Testis (tissue), 5 donors: ENCODE results near the gene DENR.

DNA sequence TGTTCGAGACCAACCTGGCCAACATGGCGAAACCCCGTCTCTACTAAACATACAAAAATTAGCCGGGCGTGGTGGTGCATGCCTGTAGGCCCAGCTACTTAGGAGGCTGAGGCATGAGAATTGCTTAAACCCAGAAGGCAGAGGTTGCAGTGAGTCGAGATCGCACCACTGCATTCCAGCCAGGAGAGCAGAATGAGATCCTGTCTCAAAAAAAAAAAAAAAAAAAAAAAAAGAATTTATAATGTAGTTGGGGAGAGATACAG lies 33.0 kb downstream of the CLIP1 start:
- PRO-cap, 3 experiments: no peak in any of the 3 experiments
- RAMPAGE, long total RNA, 2 experiments: no peak in any of the 2 experiments
- RRBS: no CpG with 5 or more reads among the region's 7 CpGs

- PRO-cap, 3 experiments: no peak in any of the 3 experiments
- RAMPAGE, long total RNA, 2 experiments: no peak in any of the 2 experiments
- RRBS: no CpG with 5 or more reads among the region's 9 CpGs
These were observed 28.7 kb downstream of the CLIP1 start for GRCh38 chr12:122393611-122394256.

DNA sequence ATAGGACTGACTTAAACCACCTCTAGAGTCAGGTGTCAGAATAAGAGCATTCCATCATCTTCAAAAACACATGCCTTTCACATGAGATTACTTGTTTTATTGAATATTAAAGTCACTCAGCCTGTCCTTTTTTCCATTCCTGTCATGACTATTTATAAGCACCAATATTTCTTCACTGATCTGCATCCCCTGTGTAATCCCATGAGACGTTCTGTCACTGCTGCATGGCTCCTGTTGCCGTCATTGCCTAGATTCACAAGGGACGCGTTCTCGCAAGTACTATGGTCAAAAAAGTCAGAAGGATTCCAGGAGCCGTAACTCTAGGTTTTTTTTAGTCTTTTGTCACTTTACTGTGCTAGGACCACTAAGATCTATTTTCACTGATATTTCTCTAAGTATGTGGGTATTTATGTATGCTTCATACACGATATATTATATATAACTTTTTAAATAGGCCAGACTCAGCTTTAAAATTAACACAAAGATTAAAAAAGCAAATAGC lies 17.4 kb downstream of the CLIP1 start:
- PRO-cap, 3 experiments: no peak in any of the 3 experiments
- RAMPAGE, long total RNA, 2 experiments: no peak in any of the 2 experiments
- RRBS: no CpG with 5 or more reads among the region's 7 CpGs

- PRO-cap, 3 experiments: no peak in any of the 3 experiments
- RAMPAGE, long total RNA, 2 experiments: no peak in any of the 2 experiments
- RRBS: no CpG with 5 or more reads among the region's 19 CpGs
These were observed 9.9 kb downstream of the RSRC2 start for GRCh38 chr12:122516627-122517487.

DNA sequence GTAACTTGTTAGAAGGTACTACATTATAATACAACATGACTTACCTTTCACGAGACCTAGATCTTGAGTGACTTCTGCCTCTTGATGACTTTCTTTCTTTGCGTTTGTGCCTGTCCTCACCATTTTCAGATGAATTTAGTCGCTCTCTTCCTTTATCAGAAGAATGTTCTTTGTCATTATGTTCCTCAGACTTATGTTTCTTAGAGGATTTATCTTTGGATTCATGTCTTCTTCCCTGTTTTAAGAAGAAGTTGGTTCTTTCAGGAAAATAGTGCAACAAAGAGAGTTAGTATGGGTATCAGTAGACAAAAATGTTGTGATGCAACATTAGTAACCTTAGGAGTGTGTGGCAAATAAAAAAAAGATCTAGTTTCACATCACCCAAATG lies 7.9 kb downstream of the RSRC2 start:
- PRO-cap, 3 experiments: no peak in any of the 3 experiments
- RAMPAGE, long total RNA, 2 experiments: no peak in any of the 2 experiments
- RRBS: no CpG with 5 or more reads among the region's 3 CpGs

- PRO-cap, 3 experiments: no peak in any of the 3 experiments
- RAMPAGE, long total RNA, 2 experiments: no peak in any of the 2 experiments
- RRBS: no CpG with 5 or more reads among the region's 6 CpGs
These were observed 21.4 kb downstream of the HCAR2 start for GRCh38 chr12:122681734-122682237.

GRCh38 chr12:122720900-122721537 lies 4.4 kb upstream of the HCAR3 start:
- PRO-cap, 3 experiments: no peak in any of the 3 experiments
- RAMPAGE, long total RNA, 2 experiments: no peak in any of the 2 experiments
- RRBS: no CpG with 5 or more reads among the region's 14 CpGs

GRCh38 chr12:122727750-122728521 lies 2.7 kb downstream of the HCAR1 start:
- PRO-cap, 3 experiments: no peak in any of the 3 experiments
- RAMPAGE, long total RNA, 2 experiments: no peak in any of the 2 experiments
- RRBS: no CpG with 5 or more reads among the region's 7 CpGs

- PRO-cap, 3 experiments: peak in 3 of 3 experiments; most common plus-strand start chr12:122752824 (in 3); most common minus-strand start chr12:122752571 (in 3)
- RAMPAGE, long total RNA, 2 experiments: start-site peak on the plus strand in 2 of 2 experiments, at chr12:122752820-122752899 at its widest, 1,658 to 3,374 reads per replicate
- RRBS: 2% methylated on average over 44 of the region's 75 CpGs
These were observed at the start of gene DENR for GRCh38 chr12:122752335-122753234. Gene DENR (plus strand): TSS chr12:122752824.

DNA sequence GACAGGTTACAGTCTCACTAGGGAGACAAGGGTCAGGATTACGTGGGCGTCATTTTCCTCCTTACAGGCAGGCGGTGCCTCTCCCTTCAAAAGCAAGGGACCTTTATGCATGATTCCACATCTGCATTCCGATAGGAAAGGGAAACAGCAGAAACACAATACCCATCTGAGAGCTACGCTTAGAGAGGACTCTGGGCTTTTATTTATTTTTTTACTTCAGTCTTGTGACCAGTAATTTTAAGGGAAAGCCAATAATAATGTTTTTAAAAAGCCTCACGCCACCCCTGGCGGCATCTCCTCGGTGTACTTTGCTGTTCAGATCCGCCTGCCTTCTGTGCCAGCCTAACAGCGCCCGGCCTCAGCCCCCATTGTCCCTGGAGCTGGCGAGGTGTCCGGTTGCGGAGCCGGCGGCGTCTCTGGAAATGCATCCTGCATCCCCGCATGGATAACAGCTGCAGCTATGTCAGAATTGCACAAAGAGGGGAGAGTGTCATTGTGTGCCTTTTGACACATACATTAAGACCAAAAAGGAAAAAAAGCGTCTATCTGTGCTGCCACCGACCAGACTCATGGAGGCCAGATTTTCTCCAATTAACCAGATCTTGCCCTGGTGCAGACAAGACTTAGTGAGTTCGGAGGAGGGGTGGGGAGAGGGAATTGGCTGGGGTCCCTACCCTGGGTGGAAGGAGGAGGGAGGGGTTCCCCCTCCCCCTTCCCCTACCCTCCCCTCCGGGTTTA lies 707 bp upstream of the HIP1R start:
- PRO-cap, 3 experiments: peak in 2 of 3 experiments; most common plus-strand start position 368 of the sequence (in 1); most common minus-strand start position 175 of the sequence (in 1)
- RAMPAGE, long total RNA, 2 experiments: no peak in any of the 2 experiments
- RRBS: 0% methylated on average over 3 of the region's 22 CpGs

GRCh38 chr12:122851835-122852303 lies 16.6 kb downstream of the HIP1R start:
- PRO-cap, 3 experiments: peak in 3 of 3 experiments; most common plus-strand start chr12:122852217 (in 3); most common minus-strand start chr12:122851978 (in 1)
- RAMPAGE, long total RNA, 2 experiments: no peak in any of the 2 experiments
- RRBS: no CpG with 5 or more reads among the region's 6 CpGs

DNA sequence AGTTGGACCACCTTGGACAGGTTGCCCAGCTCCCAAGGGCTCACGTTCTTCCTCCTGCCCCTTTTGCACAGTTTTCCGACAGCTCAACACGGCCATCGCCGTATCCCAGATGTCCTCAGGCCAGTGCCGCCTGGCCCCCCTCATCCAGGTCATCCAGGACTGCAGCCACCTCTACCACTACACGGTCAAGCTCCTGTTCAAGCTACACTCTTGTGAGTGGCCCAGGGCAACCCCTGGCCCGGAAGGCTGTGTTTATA lies 18.6 kb downstream of the HIP1R start:
- PRO-cap, 3 experiments: no peak in any of the 3 experiments
- RAMPAGE, long total RNA, 2 experiments: no peak in any of the 2 experiments
- RRBS: no CpG with 5 or more reads among the region's 8 CpGs

- PRO-cap, 3 experiments: no peak in any of the 3 experiments
- RAMPAGE, long total RNA, 2 experiments: no peak in any of the 2 experiments
- RRBS: 81% methylated on average over 2 of the region's 15 CpGs
These were observed 27.9 kb downstream of the HIP1R start for GRCh38 chr12:122862729-122863944.

- PRO-cap, 3 experiments: no peak in any of the 3 experiments
- RAMPAGE, long total RNA, 2 experiments: no peak in any of the 2 experiments
- RRBS: no CpG with 5 or more reads among the region's 19 CpGs
These were observed 22.8 kb downstream of the VPS37B start for GRCh38 chr12:122872890-122873757.

DNA sequence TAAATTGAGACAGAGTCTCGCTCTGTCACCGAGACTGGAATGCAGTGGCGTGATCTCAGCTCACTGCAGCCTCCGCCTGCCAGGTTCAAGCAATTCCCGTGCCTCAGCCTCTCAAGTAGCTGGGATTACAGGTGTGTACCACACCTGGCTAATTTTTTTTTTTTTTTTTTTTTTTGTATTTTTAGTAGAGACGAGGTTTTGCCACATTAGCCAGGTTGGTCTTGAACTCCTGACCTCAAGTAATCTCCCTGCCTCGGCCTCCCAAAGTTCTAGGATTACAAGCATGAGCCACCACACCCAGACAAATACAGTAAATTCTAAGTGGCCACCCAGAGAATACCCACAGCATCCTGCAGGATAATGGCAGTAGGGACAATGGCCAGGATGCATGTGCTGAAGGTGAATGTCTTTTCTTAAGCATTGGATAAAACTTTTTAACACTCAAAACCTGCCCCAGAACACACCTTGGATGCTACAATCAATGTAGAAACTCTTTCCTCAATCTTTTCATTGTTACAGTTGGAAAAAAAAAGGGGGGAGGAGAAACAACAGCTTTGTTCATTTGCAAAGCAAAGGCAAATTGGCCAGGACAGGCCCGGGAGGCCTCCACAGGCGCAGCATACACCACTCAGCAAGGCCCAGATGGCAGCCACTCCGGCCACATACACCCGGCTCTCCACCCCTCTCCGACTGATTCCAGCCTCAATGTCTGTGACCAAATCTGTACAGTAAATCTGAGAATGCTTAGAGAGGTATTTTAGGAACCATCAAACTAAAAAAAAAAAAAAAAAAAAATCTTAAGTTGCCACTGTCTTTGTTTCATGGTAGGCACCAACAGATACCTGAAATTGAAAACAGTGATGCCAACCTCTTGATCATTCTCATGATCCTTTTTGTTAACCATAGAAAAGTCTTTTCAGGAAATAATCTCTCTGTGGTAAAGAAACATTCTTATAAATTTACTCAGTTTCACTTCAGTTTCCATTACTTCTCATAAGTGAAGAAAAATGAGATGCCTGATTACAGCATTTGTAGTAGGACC lies 20.5 kb downstream of the VPS37B start:
- PRO-cap, 3 experiments: no peak in any of the 3 experiments
- RAMPAGE, long total RNA, 2 experiments: no peak in any of the 2 experiments
- RRBS: 70% methylated on average over 3 of the region's 12 CpGs

DNA sequence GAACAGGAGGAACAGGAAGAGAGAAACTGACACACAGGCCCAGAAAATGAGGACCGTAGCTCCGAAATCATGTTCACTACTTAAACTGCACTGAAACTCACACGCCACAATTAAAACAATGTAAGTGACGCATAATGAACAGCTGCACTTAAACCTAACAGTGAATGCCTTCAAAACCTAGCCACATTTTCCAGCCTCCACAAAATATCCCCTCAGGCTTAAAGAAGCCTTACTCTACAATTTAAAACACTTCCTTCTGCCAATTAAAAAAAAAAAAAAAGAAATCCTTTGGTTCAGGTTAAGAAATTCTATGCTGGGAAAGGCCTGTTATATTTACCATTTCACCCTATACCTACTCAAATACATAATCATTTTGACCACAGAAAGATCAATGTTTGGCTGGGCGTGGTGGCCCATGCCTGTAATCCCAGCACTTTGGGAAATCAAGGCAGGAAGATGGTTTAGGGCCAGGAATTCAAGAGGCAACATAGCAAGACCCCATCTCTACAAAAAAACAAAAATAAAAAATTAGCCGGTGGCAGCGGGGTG lies 3.6 kb downstream of the VPS37B start:
- PRO-cap, 3 experiments: no peak in any of the 3 experiments
- RAMPAGE, long total RNA, 2 experiments: no peak in any of the 2 experiments
- RRBS: no CpG with 5 or more reads among the region's 7 CpGs

GRCh38 chr12:123058864-123059247 lies 78.4 kb downstream of the ARL6IP4 start:
- PRO-cap, 3 experiments: no peak in any of the 3 experiments
- RAMPAGE, long total RNA, 2 experiments: no peak in any of the 2 experiments
- RRBS: no CpG with 5 or more reads among the region's 3 CpGs

DNA sequence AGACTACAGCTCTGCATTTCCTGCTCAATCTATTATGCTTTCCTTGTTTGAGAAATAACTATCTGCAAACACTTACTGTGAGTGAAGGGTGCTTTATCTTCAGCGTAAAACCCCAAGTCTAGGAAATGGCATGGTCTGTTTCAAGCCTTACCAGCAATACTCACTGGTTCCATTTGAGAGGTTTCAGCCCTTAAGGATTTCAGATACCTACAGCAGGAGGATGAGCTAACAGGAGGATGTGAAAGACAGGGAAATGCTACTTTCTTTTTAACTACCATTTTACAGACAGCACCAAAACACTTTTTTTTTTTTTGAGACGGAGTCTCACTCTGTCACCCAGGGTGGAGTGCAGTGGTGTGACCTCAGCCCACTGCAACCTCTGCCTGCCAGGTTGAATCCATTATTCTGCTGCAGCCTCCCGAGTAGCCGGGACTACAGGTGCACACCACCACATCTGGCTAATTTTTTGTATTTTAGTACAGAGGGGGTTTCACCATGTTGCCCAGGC lies 4.4 kb downstream of the MTRFR start:
- PRO-cap, 3 experiments: no peak in any of the 3 experiments
- RAMPAGE, long total RNA, 2 experiments: no peak in any of the 2 experiments
- RRBS: no CpG with 5 or more reads among the region's 4 CpGs

DNA sequence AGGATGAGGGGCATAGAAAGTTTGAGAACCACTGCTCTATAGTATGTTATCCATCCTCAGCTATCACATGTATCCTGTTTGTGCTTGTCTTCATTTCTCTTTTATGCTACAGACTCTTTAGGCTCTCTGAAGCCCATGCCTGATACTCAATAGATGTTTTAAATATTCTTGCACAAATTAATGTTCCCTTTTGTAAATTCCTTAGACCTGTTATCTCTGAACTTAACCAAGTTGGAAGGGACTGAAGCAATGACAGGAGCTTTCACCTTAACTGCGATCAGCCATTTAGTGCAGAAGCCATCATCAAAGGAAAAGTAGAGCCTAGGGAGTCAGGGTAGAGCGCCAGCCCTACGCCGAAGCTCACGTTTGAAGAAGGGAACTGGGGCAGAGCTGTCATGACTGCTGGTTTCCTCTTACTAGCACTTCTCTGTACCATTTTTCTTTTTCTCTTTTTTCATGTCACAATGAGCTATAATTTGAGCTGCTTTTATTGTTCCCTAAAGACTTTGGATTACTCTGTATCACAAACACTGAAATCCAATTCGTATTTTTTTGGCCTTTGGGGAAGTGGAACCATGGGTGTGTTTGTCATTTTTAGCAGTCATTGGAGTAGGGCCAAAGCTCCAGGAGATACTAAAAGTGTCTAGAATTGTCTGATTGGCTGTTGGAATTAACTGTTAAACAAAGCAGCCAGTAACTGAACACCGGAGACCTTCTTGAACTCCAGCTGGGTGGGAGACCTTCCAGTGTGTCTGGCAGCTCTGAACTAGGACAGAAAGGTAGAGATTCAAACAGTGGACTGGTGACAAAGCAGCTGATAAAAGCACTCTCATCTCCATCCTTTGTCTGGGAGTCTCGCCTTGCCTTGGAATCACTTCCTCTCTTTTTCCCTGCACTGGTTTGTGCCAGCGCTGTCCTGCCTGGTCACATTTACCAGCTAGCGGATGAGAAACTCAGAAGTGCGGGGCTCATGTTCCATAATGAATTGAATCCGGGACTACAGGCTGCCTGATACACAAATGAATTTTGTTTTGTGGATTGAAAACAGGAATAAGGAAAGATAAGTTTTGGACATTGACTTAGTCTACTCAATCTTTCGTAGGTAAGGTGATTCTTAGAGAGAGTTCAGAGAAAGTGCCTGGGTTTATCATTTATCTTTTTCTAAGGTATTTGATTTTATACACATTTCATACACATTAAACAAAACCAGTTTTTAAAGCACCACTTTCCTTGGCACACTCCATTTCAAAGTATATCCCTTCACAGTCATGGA lies 9.1 kb downstream of the MTRFR start:
- PRO-cap, 3 experiments: peak in 1 of 3 experiments; most common plus-strand start position 719 of the sequence (in 1); most common minus-strand start position 635 of the sequence (in 1)
- RAMPAGE, long total RNA, 2 experiments: no peak in any of the 2 experiments
- RRBS: no CpG with 5 or more reads among the region's 13 CpGs

DNA sequence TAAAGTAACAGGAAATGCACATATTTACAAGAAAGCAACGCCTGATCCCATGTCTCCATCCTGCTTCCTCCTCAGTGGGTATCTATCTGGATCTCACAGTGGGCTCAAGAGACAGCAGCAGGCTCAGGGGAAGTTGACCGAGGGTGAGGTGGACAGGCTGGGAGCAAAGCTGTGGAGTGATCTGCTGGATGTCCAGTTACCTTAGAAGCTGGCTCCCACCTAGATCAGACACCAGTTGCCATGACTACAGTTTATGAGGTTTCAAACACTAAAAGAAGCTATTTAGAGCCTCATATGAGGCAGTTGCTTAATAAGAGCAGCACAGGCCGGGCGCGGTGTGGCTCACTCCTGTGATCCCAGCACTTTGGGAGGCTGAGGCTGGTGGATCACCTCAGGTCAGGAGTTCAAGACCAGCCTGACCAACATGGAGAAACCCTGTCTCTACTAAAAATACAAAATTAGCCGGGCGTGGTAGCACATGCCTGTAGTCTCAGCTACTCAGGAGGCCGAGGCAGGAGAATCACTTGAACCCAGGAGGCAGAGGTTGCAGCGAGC lies 10.7 kb downstream of the MTRFR start:
- PRO-cap, 3 experiments: peak in 2 of 3 experiments; most common plus-strand start position 310 of the sequence (in 2); most common minus-strand start position 178 of the sequence (in 1)
- RAMPAGE, long total RNA, 2 experiments: start-site peak on the minus strand in 1 of 2 experiments, centred at position 181 of the sequence, 69 reads per replicate
- RRBS: no CpG with 5 or more reads among the region's 9 CpGs